SP-49 (cell line): ENCODE measurements around the genes FAM170B, CSTF2T and DKK1.

DNA sequence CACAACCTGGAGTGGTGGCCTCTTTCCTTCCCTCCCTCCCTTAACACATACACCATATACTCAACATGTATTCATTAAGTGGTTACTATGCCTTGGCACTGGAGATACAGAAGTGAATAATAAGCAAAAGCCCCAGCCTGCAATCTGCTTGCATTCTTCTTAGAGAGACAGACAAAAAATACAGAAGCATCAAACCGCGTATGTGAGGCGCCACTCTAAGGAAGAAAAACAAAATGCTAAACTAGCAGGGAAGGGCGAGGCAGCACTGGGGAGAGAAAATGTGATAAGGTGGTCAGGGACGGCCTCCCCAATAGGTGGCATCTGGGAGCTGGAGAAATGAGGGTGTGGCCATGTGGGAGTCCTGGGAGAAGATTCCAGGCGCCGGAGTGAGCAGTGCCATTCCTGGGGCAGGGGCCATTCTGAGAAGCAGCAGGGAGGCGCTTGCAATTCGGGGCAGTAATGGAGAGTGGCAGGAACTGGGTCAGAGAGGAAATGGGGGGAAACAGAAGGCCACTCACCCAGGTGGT lies 61.6 kb upstream of the LRRC18 start:
- PRO-cap, result no peak

GRCh38 chr10:49133891-49134204 lies at the start of gene FAM170B:
TSS of gene FAM170B (minus strand) at chr10:49134021.
- PRO-cap, result no peak

- PRO-cap, result no peak
These were observed 24.1 kb downstream of the C10orf71 start for GRCh38 chr10:49323038-49323401.

DNA sequence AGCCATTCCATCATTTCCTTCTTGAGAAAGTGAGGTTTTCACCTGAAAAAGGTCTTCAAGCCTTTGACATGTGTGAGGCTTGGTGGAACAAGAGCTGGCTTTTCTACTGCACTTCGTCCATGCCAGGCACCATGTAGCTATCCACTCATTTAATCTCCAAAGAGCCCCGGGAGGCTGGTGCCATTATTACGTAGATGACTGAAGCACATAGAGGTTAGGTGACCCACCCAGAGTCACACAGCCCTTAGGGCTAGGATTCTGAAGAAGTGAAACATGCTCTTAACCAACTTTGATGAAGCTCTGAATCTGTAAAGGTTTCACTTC lies 33.5 kb downstream of the DRGX start:
- PRO-cap, result no peak

- PRO-cap, result no peak
These were observed 33.2 kb downstream of the DRGX start for GRCh38 chr10:49362757-49363062.

DNA sequence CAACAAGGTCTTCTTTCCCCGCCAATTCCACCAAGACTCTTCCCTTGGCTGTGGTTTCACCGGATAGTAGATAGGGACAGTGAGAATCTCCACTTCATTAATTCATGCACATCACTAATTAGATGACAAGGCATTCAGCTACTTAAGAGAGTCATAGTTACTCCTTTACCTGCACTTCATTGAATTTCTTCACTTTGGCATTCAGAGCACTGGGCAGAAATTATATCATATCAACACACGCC lies 23.6 kb downstream of the C10orf53 start:
- PRO-cap, result no peak

- PRO-cap, result no peak
These were observed 74.9 kb upstream of the ASAH2 start for GRCh38 chr10:50326083-50326827.

DNA sequence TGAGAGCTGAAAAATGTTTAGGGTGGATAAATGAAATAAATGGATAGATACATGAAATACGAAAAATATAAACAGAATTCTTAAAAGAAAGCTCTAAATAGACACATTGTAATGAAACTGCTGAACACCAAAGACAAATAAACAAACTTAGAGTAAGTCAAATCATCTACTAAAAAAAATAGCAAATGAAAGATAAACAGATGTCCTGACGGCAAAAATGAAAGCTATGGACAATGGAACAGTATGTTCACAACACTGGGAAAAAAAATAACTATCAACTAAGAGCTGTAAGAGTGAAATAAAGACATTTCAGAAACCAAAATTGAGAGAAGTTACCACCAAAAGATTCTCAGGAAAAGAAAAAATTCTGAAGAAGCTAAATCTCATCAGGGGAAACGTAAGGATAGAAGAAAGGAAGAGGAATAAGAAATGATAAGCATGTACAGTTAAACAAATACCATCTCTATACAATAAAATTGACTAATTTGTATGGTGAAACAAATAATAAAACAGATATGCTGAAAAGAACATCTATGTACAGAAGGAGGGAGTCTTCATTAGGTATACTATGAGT lies 106.0 kb downstream of the SGMS1 start:
- PRO-cap, result no peak

GRCh38 chr10:50815950-50816288 lies 69.5 kb downstream of the A1CF start:
- PRO-cap, result no peak

- PRO-cap, result no peak
These were observed 81.7 kb upstream of the PRKG1 start for GRCh38 chr10:50992656-50992859.

GRCh38 chr10:50993261-50993785 lies 81.0 kb upstream of the PRKG1 start:
- PRO-cap, result no peak

DNA sequence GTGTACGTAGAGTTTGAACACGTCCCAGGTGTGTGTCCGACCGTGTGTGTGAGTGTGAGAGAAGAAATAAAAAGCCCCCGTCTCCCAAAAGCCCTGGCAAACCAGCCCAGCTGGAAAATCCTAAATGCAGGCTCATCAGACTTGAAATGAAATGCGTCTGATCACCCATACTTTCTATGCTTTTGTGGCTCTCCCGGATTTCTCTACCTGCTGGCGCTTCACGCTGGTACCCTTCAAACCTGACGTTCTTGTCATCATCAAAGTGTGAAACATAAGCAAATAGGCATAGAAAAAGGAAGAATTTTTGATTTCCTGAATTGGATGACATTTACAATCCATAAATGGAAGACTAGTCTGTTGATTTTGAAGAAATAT lies 864 bp downstream of the PRKG1 start:
- PRO-cap, result no peak

DNA sequence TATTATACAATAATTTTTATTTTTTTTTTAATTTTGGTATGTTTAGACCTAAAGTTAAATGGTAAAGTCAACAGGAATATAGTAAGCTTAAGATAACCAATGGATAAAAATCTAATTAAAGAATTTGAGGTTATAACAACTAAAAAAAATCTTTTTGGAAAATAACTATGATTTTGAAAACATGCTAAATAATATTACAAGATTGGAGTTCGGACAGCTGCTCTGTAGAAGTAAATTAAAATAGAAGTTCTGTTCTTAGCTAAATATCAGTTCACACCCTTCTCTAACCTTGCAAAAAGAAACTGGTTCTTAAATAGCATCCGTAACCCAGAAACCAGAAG lies 164.6 kb downstream of the PRKG1 start:
- PRO-cap, result no peak

DNA sequence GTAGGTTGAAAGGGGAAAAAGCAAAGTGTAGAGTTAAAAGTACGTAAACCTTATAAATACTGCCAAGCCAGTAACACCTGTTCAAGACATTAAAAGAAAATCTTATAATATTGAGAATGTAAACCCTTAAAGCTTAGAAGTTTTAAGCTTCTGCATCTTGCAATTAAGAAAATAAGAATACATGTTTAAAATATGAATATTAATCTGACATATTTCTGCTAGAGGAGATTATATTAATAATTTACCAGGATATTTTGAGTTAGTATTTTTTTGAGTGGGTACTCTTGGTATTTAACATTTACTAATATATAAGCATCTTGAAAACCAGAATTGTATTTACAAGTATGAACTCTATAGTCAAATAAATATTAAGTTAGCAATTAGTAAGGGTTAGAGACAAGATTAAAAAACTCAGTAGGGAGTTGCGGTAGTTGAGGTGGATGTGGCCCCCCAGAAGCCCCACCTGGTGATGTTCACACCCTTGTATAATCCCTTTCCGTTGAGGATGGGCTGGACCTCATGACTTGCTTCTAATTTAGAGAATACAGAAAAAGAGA lies 212.2 kb downstream of the CSTF2T start:
- PRO-cap, result no peak

DNA sequence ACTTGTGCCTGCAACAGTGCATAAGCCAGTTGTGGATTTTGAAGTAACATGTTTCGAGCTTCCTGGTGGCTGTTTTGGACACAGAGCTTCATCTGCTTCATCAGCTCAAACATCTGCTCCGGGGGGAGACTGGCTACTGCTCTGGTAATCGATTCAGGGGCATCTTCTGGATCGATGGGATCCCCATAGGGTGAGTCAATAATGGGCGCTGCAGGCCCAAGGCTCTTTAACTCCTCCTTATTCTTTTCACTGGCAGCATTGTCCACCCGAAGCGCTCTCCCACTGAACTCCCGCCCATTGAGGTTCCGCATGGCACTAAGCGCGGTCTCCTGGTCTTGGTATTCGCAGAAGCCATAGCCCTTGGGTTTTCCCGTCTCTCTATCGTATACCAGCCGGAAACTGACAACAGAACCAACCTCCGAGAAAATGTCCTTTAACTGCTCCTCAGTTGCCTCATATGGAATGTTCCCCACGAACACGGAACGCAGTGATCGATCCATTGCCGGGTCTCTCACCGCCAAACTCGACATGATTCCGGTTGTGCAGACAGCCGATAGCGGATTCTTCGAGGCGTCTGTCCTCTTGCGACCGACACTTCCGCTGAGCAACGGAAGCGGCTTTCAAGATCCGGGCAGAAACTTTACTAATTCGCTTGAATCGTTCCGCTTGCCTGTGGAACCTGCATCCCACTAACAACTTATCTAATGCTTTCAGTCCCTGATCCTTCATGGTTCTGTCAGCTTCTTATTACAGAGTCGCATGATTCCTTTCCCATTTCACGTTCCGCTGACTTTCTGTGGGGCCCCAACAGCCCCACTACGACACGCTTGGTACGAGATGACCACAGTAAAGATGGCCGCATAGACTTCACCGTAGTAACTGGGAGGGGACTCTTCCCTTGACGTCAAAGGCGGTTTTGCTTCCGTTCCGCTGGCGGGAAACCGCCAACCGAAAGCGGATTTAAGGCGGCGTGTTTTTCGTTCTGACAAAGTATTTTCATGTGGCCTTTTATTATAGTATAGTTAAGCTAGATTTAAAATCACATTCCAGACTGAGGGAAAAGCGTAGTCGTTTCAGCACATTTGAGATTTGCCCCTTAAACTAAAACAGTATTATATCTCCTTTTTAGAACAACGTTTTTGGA lies at the start of gene CSTF2T:
Gene CSTF2T, minus strand, starts transcription at position 576 of the 1,144 bp plus-strand sequence.
- PRO-cap, result unidirectional peak, minus-strand start at position 576 of the sequence

DNA sequence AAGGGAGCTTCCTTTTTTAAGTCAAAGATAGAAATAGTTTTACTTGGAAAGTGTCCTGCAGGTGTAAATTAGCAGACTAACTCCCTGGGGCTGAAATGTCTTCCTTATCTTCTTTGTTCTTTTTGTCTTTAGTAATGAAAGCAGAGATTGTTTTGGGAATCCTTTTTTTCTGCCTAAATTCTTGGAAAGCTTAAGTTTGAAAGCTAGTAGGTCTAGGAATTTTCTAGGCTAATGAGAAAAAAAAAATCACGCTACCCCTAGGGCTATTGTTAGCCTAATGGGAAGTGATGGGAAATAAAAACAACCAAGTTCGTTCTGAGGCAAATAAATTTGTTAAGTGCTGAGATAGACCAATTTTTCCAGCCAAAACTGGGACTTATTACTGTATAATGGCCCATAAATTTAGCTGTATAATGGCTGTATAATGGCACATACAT lies 139.2 kb upstream of the CSTF2T start:
- PRO-cap, result no peak

DNA sequence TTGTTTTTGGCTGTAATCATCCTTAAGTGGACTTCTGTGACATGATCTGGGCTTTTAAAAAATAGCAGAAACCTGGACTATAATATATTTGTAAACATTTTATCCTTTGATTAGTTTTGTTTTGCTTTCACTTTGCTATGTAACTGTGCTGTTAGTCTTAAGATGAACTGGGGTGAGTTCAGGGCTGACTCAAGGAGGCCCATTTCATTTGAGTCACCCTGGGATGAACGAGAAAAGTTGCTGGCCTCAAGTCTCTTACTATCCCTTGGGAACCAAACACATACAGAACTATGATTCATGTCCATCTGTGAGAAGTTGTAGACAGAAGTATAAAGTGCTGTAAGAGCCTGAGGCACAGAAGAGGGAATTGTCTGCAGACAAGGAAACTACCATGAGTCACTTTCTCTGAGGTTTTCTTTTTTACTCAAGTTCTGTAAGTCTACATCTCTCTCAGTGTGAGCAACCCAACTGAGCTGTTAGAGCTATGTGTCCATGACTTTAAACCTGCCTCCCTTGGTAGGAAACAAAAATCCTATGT lies 179.8 kb upstream of the CSTF2T start:
- PRO-cap, result no peak

DNA sequence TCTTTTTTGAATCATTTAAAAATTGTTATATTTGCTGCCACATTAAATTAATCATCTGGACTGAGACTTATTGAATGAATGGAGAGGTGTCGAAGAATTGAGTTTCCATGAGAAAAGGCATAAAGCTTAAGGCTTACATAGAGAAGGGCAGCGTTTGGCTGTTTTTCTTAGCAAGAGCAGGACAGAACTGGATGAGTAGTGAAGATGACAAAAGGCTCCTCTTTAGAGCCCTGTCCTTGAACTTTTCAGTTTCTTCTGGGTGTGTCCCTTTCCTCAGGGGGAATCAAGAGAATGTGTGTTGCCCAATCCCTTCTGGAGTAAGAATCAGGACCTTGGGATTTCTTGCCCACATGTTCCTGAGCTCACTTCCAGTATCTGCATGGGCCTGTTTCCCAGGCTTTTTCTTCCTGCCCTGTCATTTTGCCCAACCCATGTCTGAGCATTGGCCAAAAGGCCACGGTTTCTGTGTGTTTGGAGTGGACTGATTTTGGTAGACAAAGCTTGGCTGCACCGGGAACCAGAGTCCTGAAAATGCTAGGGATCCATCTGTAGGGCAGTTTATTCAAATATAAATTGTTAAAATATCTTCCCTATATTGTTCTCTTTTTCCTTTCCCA lies 195.8 kb upstream of the CSTF2T start:
- PRO-cap, result no peak

- PRO-cap, result no peak
These were observed 145.9 kb upstream of the DKK1 start for GRCh38 chr10:52168048-52168671.

- PRO-cap, result no peak
These were observed at the start of gene DKK1 for GRCh38 chr10:52314189-52314771. TSS of gene DKK1 (plus strand) at chr10:52314281.